ENCODE data around the genes TMEM11 and KCNJ12.

- PRO-cap, 10 experiments = peak in 8 of 10 experiments; most common minus-strand start chr17:21214166 (in 7)
These were observed at the start of gene TMEM11 for GRCh38 chr17:21214066-21214252. Gene TMEM11, minus strand, starts transcription at chr17:21214161.

DNA sequence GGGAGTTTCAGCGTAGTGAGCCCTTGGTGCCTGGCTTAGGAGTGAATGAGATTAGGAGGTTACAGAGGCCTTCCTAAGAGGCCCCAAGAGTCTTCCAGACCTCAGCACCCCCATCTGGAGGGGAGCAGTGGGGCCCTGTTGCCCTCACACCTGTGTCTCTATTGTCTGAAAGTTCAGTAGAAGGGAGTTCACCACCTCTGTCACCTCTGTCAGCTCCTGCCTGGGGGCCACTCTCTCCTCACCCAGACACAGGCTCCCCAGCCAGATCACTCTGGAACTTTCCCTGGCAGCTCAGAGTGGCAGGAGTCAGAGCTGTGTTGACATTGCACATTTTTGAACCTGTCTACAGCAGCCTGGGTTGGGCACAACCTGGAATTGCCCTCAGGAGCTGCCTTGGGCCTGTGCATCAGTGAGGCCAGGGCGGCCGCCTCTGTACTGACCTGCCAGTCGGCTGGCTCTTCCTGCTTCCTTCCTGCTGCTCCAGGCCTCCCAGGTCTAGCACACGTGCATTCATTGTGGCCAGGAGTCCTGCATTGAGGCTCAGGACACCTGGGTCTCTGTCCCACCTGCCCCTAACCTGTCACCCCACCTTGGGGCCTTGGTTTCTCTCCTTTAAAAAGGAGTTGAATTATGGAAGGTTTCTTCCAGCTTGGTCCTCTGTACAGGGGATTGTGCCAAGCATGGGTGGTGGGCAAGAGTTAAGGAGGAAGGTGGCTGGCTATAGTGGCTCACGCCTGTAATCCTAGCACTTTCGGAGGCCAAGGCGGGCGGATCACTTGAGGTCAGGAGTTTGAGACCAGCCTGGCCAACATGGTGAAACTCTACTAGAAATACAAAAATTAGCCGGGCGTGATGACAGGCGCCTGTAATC is 14.2 kb upstream of the TMEM11 start:
- PRO-cap, 10 experiments = peak in 1 of 10 experiments; most common plus-strand start position 409 of the sequence (in 1); most common minus-strand start position 167 of the sequence (in 1)

DNA sequence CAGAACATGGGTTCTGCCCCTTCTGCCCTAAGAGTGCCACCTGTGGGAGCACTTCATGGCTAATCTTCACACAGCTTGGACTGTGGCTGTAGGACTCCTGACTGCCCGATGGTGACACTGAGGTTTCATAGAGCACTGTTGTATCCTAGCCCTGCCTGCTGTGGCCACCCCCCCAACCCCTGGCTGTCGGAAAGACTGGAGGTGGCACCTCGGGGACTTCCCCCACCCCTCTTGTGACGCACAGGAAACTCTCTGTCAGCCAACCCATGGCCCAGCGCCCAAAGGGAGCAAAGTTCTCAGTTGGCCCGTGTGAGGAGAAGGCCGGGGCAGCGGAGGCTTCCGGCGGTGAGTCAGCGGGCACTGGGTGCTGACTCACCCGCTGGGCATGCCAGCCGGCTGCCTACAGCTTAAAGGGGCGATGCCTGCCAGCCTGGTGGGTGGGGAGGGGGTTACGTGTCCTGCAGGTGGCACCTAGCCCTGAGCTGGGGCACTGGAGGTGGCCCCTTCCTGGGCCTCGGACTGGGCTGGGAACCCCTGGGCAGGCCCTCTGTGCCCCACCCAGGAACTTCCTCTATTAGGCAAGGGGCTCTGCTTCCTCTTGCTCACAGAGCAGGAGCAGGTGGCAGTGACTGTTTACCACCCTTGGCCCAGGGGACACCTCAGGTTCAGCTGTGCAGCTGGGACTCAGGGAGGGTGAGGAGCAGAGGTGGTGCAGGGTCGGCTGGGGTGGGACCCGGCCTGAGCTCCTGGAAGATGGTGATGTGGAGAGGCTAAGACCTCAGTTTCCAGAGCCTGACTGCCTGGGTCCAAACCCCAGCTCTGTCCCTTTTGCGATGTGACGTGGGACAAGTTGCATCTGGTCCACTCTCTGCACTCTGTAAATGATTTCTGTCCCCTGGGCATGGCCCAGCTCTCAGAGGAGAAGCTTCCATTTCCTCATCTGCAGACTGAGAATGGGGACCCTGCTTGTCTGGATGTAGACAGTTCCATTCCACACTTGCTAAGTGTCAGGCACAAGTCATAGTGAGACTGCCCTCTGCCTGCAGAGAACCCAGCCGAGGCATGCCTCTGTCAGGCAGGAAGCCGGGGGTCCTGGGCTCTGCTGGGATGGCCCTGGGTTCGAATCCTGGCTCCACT is 3.6 kb downstream of the MAP2K3 start:
- PRO-cap, 10 experiments = peak in 10 of 10 experiments; most common plus-strand start position 299 of the sequence (in 3); most common minus-strand start position 119 of the sequence (in 6)

- PRO-cap, 10 experiments = no peak in any of the 10 experiments
These were observed 16.5 kb downstream of the MAP2K3 start for GRCh38 chr17:21300922-21301523.

DNA sequence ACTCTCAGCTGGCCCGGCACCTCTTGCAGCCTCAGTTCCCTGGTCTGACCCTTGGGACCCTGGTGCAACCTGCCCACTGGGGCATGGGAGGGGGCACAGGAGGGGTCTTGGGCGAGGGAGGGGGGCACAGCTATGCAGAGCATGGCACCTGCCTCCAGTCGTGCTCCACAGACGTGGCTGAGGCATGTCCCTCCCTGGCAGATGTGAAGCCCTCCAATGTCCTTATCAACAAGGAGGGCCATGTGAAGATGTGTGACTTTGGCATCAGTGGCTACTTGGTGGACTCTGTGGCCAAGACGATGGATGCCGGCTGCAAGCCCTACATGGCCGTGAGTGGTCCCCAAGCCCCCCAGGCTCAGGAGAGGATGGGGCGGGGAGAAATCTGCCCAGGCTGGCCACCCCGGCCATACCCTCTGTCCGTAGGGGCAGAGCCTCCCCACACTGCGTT is 19.7 kb downstream of the MAP2K3 start:
- PRO-cap, 10 experiments = no peak in any of the 10 experiments

- PRO-cap, 10 experiments = peak in 3 of 10 experiments; most common plus-strand start chr17:21376370 (in 3); most common minus-strand start chr17:21376231 (in 1)
These were observed at the start of gene KCNJ12 for GRCh38 chr17:21375868-21376792. Gene KCNJ12, plus strand, starts transcription at chr17:21376357.

- PRO-cap, 10 experiments = peak in 1 of 10 experiments; most common minus-strand start chr17:21842112 (in 1)
These were observed 149.6 kb downstream of the KCNJ18 start for GRCh38 chr17:21841844-21842383.

GRCh38 chr17:22310701-22311239 is 618.4 kb downstream of the KCNJ18 start:
- PRO-cap, 10 experiments = no peak in any of the 10 experiments

DNA sequence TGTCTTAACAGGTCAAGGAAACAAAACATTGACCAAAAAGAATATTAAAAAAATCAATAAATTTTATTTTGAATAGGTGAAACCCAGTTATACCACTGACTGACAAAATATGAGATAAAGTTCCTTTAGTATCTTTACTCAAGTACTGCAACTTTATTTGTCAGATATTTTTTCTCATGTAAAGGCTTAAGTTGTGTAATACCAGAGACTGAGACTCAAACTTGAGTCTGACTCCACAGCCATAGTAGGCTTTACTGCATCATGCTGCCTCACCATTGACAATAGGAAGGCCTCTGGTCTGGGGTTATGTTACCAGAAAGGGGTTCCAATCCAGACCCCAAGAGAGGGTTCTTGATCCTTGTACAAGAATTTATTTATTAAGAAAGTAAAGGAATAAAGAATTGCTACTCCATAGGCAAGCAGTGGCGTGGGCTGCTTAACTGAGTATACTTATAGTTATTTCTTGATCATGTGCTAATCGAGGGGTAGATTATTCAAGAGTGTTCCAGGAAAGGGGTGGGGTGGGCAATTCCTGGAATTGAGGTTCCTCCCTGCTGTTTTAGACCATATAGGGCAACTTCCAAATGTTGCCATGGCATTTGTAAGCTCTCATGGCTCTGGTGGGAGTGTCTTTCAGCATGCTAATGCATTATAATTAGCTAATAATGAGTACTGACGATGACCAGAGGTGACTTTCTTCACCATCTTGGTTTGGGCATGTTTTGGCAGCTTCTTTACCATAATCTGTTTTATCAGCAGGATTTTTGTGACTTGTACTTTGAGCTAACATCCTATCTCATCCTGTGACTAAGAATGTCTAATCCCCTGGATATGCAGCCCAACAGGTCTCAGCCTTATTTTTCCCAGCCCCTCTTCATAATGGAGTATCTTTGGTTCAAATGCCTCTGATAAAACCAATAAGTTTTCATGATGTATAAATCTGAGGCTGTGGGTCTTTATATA is 187.3 kb upstream of the WSB1 start:
- PRO-cap, 10 experiments = no peak in any of the 10 experiments

DNA sequence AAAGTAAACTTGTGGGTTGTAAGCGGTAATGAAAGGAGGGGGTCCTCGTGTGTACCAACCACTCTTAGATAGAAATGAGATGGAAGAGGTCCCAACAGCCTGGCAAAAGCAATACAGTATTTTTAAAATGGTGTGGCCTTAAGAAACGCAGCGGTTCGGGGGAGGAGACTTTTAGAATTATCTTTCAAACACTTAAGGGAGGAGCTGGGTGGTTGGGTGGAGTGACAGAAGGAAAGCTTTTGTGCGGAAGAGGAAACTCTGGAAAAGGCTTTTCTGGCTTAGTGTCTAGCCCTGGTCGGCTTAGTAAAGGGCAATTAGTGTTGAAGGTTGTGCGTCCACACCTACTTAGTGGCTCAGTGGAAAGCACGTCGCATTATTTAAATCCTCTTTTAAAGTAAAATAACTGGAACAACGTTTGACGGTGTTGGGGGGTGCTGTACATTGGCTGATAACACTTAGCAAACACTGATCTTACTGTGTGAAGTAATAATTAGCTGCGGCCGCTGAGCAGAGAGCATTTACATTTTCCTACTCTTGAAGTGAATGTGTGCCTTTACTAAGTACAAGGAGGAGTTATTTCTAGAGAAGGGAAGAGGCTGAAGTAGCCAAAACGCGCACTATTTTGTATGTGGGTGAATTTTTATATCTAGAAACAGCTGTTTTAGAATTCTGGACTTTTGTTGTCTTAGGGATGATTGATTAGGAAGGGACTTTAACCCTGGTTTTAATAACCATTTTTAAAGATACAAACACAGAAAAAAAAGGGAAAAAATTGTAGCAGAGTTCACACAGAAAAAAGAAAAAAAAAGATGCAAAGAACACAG is 1.1 kb downstream of the WSB1 start:
- PRO-cap, 10 experiments = peak in 10 of 10 experiments; most common plus-strand start position 219 of the sequence (in 5); most common minus-strand start position 115 of the sequence (in 6)

DNA sequence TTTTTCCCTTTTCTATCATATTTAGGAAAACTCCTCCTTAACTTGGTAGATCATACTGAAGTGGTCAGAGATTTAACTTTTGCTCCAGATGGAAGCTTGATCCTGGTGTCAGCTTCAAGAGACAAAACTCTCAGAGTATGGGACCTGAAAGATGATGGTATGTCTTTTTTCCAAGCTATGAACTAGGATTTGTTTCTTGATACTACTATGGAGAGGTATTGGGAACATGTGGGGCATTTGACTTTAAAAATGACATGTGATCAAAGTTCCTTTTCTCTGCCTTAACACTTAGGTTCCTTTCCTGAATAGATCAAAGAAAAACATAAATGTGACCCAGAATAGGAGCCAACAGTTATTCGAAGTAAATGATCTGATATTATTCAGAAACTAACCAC is 10.8 kb downstream of the WSB1 start:
- PRO-cap, 10 experiments = no peak in any of the 10 experiments

GRCh38 chr17:27353493-27354279 is 59.8 kb downstream of the WSB1 start:
- PRO-cap, 10 experiments = peak in 10 of 10 experiments; most common plus-strand start chr17:27354001 (in 3); most common minus-strand start chr17:27353808 (in 7)

GRCh38 chr17:27481318-27481911 is 25.2 kb downstream of the KSR1 start:
- PRO-cap, 10 experiments = no peak in any of the 10 experiments

DNA sequence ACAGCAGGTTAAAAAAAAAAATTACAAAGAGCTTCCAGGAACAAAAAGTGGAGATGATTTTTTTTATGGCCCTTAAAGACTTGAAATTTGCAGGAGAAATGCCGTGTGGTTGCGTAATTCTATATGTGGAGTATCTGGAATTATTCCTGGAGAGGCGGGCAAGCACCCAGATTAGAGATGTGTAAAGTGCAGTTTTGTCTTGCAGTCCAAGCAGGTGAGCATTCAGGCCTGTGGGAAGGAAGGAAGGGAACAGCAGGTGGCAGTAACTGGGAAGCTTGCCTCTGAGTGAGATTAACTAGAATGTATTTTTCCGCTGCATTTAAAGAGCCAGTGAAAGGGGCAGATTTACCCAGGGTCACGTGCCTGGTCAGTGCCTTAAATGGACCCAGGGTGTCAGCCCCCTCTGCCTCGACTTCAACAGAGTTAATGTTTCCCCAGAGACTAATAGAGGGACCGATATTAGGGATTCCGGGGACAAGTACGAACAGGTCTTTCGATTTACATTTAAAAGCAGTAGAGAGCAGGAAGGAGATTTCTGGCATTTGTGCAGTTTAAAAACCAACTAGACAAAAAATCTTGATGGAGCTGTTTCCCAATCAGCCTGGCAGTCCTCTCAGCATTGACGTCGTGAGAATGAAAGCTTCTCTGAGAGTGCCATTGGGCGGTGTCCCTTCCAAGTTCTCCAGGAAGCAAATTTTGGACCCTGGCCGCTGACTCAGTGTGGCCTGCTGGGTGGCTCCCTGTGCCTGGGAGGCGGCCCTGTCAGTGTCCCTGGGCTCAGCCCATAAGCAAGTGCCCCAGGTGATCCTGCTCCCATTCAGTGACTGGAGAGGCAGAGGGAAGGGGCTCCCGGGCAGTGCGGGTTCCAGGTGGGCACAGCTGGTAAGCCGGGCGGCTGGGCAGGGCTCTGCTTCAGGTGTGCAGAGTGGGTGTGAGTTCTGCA is 38.2 kb downstream of the KSR1 start:
- PRO-cap, 10 experiments = peak in 3 of 10 experiments; most common plus-strand start position 816 of the sequence (in 3); most common minus-strand start position 621 of the sequence (in 1)

GRCh38 chr17:27506770-27507121 is 50.5 kb downstream of the KSR1 start:
- PRO-cap, 10 experiments = no peak in any of the 10 experiments

DNA sequence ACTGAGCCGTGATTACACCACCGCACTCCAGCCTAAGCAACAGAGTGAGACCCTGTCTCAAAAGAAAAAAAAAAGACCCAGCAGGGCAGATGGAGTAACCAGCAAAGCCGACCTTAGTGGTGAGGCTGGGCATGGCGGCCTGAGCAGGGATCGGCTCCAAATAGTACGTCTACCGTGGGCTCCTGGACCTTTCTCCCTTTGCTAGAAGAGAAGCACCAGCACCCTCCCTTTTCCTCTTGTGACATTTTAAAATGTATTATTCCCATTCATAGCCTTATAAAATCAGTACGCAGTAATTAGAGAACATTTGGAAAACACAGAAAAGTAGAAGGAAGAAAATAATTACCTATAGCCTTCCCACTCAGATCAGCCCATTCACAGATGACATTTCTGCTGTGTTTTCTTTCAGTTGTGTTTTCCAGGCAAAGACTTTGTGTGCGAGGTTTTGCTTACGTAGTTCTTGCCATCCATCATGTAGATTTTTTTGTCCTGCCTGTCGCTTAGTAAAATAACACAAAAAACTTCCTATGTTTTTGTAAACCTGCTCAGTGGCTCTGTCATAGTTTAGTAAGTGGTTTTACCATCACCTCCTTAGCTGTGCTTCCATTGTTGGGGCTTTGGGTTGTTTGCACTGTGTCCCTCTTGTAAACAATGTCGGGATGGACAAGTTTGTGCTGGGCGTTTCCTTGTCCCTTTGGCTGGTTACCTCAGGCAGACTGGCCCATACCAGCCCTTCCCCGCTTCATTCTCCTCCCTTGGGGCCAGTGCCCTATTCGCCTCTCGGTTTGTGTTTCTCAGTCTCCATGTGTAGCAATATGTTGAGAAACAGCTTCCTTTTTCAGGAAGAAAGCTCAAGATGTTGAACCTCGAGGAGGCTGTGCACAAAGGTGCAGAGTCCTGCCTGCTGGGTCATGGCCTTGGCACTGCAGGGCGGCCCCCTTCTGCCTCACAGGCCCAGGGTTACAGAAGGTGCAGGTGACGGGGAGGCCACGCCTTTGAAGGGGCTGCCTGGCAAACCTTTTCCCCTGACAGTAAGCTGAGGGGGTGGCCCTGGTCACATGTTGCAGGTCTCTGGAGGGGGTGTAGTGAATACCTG is 74.5 kb downstream of the KSR1 start:
- PRO-cap, 10 experiments = peak in 1 of 10 experiments; most common plus-strand start position 745 of the sequence (in 1); most common minus-strand start position 653 of the sequence (in 1)

GRCh38 chr17:27531482-27532255 is 75.4 kb downstream of the KSR1 start:
- PRO-cap, 10 experiments = no peak in any of the 10 experiments

- PRO-cap, 10 experiments = no peak in any of the 10 experiments
These were observed 48.4 kb upstream of the LGALS9 start for GRCh38 chr17:27582463-27583103.

GRCh38 chr17:27605391-27605885 is 25.6 kb upstream of the LGALS9 start:
- PRO-cap, 10 experiments = no peak in any of the 10 experiments

GRCh38 chr17:27631964-27632341 is 965 bp downstream of the LGALS9 start:
- PRO-cap, 10 experiments = no peak in any of the 10 experiments